Measurements from ENCODE around the gene COMMD2.

DNA sequence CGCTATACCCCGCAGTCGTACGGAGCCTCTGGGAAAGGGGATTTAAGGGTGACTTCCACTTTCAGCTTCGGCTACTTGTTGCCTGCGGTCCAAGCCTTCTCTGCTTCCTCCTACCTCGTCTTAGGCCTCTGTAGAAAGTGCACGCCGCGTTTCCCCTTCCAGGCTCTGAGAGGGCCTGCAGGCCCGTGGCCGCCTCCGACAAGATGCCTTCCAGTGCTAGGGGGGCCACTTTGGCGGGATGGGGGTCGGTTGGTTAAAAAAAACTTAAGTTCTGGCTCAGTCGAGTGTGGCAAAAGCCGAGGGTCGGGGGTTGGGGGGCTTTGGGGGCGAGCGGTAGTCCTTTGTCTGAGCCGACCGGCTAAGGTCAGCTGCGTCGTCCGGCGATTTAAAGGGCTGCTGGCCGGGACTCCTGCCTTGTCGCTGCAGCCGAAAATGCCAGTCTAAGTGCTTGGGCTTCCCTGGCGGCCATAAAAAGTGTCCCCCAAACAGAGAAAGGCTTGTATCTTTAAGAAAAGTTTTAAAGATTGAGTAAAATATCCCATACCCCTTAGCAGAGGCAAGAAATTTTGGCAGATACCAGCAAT is 8.0 kb downstream of the ZIC4 start:
- RRBS, result no CpG with 5 or more reads among the region's 30 CpGs

- RRBS, result no CpG with 5 or more reads among the region's 20 CpGs
Measured at GRCh38 chr3:147423213-147423538, 14.0 kb downstream of the ZIC1 start.

- RRBS, result no CpG with 5 or more reads among the region's 3 CpGs
Measured at GRCh38 chr3:149009556-149010133, 18.3 kb downstream of the GYG1 start.

DNA sequence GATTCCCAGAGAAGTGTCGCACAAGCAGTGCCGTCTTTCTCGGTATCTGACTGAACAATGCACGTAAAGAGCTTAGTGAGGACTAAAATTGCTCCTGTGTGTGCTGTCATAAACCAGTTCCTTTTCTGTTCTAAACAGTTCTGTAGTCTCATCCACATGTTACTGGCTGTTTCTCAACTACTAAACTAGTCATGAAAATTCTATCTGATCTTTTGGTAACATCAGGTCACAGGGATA is 25.5 kb downstream of the GYG1 start:
- RRBS, result no CpG with 5 or more reads among the region's 4 CpGs

- RRBS, result no CpG with 5 or more reads among the region's 2 CpGs
Measured at GRCh38 chr3:149161943-149162447, 32.6 kb downstream of the HPS3 start.

DNA sequence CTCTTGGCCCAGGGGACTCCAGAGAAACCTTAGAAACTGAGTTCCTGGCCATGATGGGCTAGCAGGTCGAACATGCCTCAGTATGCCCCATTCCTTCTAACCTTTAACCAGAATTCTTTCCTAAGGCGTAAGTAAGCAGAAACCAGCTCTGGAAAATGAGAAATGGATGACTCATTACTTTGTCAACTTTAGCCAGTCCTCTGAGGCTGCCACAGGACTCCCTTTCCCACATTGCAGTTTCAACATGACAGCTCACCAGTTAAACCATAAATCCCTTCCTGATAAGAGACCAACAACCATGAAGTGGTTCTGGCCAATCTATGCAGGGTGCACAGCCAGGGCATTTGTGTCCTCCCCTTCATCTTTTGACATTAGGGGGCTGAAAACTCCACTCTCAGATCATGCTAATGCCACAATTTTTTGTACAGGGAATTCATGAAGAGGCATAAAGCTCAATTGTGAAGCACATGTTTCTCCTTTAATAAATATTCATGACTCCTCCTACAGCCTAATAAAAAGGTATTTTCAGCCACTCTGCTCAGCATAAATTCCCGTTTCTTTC is 33.2 kb downstream of the TM4SF18 start:
- RRBS, result no CpG with 5 or more reads among the region's 3 CpGs

- RRBS, result no CpG with 5 or more reads among the region's 2 CpGs
Measured at GRCh38 chr3:149468500-149468939, 6.0 kb upstream of the TM4SF4 start.

DNA sequence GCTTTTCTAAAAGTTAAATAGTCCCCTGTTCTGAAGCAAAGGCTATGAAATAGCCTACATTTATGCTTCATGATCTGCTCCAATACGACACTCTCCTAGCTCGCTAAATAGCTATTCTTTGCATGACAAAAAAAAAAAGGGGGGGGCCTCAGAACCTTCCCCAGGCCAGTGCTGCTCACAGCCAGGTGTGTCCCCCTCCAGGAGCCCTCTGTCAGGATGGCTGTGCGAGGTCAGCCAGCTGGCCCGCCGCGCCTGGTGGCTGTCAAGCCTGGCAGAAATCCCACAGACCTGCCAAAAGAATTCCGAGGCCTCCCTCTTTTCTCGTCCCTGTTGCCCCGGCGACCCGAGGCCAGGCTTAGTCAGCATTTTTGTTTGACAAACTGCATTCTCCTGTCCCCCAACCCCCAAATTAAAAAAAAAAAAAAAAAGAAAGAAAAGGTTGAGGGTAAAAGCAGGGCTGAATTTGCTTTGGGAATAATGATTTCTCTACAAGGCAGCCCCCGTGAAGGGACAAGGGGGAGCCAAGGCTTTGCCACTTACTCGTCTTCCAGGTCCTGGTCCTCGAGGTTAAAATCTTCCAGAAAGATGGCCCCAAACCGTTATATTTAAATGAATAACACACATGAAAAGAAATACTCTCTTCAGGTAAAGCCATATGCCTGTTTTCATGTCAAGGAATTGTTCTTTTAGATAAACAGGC is 62.0 kb downstream of the TM4SF4 start:
- RRBS, result no CpG with 5 or more reads among the region's 15 CpGs

DNA sequence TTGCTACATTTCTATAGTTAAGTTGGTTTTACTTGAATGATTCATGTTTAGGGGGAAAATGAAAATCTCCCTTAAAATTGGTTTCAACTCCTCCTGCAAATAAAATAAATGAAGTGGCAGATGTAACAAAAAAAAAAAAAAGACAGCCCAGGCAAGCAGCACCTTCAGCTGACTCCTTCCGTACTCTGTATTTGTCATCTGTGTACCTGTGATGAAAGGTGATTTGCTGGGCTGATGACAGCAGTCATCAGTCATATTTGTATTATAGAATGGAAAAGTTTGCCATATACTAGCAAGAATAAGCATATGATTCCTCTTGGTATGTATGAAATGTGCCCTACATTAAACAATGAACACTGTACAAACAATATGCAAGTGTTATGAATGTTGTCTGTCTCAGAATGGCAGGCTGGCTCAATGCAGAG is 44.1 kb upstream of the WWTR1 start:
- RRBS, result no CpG with 5 or more reads among the region's 1 CpG

GRCh38 chr3:149710522-149710820 is 41.8 kb downstream of the COMMD2 start:
- RRBS, result no CpG with 5 or more reads among the region's 7 CpGs

GRCh38 chr3:149751796-149753080 is at the start of gene COMMD2:
Gene COMMD2 (minus strand): TSS chr3:149752489.
- RRBS, result no CpG with 5 or more reads among the region's 54 CpGs

DNA sequence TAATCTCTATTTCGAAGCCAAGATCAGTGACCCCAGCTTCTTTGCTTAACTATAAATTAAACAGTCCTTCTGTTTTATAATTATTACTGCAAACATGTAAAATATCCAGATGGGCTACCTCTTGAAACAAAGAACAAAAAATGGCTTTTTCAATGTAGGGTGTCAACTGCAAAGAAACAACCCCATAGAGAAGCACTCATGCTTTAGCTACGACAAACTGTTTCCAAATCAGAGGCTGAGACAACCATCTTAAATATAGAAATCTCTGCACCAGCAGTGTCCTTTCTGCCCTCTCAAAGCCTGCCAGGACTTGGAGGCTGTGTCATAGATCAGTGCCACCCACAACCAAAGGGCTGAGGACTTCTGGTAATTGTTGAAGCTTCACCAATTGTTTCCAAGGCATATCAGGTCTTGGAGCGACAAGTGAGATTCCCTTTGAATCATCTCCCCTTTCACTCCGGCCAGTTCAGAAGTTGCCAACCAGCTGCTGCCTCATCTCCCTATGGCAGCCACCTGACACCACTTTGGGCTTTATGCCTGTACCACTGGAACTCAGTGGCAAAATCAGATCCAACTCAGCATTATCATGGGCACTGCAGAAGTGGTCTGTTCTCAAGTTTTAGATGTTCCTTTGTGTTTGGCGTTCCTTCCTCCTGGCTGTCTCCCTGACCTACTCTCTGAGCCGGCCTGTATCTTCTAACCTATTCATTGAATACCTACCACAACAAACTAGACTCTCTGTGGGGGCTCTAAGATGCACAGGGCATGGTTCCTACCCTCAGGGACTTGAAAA is 90.6 kb upstream of the PFN2 start:
- RRBS, result no CpG with 5 or more reads among the region's 6 CpGs

GRCh38 chr3:150241636-150242020 is 166.5 kb upstream of the TSC22D2 start:
- RRBS, result no CpG with 5 or more reads among the region's 2 CpGs

DNA sequence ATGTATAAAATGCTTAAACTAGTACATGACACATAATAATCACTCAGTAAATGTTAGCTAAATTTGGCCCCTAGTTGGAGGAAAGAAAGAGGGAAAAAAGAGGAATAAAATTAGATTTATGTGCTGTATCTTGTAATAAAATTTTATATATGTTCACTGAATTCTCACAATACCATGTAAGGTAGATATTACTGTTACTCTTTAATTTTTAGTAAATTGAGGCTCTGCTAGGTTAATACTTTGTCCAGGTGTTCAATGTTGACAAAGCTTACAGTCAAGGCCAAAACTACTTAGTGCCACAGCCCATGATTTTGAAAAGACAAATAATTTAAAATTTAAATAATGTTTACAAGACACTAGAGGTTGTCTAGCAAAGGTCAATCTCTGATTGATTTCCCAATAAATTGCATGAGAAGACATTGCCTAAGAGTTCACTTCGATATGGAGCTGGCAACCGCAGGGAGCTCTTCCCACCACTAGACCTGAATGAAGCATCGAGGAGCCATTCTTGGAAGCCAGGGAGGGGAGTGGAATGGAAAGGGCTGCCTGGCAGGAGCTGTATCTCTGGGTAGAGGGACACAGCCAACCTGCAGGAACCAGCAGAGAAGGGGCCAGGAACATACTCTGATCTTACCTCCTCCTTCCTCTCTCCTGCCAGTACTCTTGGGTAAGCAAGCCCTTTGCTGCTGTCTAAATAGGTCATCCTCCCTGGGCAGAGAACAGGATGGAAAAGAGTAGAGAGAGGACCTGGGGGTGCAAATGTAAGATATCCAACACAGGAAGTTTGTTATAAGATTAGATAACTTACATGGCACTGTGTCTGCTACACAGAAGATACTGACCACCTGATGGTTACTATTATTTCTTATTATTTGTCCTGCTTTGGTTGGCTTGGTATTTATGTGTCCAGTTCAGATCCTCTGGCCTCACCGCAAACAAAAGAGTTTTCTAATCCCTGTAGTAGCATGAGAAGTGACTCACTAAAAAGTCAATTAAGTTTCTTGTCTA is 157.0 kb upstream of the TSC22D2 start:
- RRBS, result no CpG with 5 or more reads among the region's 4 CpGs

- RRBS, result no CpG with 5 or more reads among the region's 12 CpGs
Measured at GRCh38 chr3:150384599-150385261, 23.4 kb upstream of the TSC22D2 start.

- RRBS, result no CpG with 5 or more reads among the region's 10 CpGs
Measured at GRCh38 chr3:150407007-150407589, 1.0 kb upstream of the TSC22D2 start.

DNA sequence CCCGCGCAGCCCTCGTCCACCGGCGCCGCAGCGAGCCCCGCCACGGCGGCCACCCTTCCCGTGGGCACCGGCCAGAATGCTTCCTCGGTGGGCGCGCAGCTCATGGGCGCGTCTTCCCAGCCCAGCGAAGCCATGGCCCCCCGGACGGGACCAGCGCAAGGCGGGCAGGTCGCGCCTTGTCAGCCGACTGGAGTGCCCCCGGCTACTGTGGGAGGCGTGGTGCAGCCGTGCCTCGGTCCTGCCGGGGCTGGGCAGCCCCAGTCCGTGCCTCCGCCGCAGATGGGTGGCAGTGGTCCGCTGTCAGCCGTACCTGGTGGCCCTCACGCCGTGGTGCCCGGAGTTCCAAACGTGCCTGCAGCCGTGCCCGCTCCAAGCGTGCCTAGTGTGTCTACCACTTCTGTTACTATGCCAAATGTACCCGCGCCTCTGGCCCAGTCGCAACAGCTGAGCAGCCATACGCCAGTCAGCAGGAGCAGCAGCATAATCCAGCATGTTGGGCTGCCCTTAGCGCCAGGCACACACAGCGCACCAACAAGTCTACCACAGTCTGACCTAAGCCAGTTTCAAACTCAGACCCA is 2.5 kb downstream of the TSC22D2 start:
- RRBS, result under 1% methylated on average over 37 of the region's 48 CpGs

- RRBS, result no CpG with 5 or more reads among the region's 5 CpGs
Measured at GRCh38 chr3:150443940-150444526, 35.9 kb downstream of the TSC22D2 start.